Endothelial cell of umbilical vein (primary cell): ENCODE results near the gene KDM2B.

GRCh38 chr12:121419908-121420448 is 20.1 kb downstream of the RNF34 start:
- PRO-cap, result no peak
CAGE:
- cytosol, long polyA minus RNA, result no peak
- cytosol, long polyA plus RNA, result no peak
- long polyA plus RNA, result no peak
- nucleus, long polyA minus RNA, result no peak
- nucleus, long polyA plus RNA, result no peak

DNA sequence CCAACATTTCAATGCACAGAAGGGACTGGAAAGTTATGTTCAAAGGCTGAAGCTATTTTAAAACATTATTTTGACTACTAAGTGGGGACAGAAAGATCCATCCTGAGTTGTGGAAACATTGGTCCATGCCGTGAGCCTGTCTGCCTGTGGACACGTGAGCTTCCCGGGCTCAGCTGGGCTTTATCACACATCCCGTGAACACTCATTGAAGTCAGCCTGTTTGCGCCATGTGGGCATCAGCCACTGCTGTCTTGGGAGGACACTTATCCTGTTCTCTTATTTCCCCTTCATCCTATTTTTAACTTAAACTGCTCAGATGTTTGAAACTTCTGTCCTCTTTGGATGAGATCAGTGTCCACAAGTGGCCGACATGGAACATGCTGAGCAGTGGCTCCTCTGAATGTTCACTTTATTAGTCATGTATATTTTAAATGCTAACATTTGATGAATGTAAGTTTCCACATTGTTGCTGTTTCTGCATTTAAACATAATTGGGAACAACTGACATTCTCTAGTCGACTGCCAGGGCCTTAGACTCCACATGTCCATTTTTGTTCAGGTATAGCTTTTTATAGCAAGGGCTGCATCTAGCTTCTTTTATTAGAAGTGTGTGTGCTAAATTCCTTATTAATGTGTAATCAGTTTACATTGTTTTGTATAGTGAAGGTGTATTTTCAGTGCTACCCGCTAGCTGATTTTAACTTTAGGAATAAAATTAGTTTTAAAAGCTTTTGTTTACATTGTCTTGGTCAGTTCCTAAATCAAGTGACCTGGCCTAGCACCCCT is 23.9 kb downstream of the RNF34 start:
- PRO-cap, result no peak
CAGE:
- cytosol, long polyA minus RNA, result no peak
- cytosol, long polyA plus RNA, result no peak
- long polyA plus RNA, result no peak
- nucleus, long polyA minus RNA, result no peak
- nucleus, long polyA plus RNA, result no peak

DNA sequence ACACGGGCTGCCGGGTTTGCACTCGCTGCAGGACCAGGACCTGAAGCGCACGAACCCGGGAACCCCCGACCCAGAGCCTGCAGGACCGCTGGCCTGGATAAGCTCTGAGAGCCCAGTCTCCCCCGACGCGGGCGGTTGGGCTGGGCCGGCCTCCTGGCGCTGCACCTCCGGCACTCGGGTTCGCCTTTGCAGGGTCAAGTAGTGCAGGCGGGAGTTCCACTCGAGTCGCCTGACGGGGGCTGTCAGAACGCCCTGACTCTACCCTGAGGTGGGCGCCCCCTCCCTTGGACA is 67.8 kb downstream of the RNF34 start:
- PRO-cap, result no peak
CAGE:
- cytosol, long polyA minus RNA, result no peak
- cytosol, long polyA plus RNA, result no peak
- long polyA plus RNA, result no peak
- nucleus, long polyA minus RNA, result no peak
- nucleus, long polyA plus RNA, result no peak

DNA sequence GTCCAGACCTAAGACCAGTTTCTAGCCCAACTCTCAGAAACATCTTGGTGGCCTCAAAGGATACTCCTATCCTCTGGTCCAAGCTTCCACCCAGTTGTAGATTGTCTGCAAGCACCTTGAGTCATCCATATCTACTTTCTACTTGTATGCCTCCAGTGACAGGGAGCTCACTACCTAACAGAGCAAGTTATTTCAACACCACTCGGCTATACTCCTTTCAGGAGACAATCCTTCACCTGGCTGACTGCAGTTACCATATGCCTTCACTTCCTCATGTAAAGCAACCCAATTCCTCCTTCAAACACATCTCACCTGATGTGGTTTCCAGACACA is 49.5 kb downstream of the KDM2B start:
- PRO-cap, result no peak
CAGE:
- cytosol, long polyA minus RNA, result no peak
- cytosol, long polyA plus RNA, result no peak
- long polyA plus RNA, result no peak
- nucleus, long polyA minus RNA, result no peak
- nucleus, long polyA plus RNA, result no peak

DNA sequence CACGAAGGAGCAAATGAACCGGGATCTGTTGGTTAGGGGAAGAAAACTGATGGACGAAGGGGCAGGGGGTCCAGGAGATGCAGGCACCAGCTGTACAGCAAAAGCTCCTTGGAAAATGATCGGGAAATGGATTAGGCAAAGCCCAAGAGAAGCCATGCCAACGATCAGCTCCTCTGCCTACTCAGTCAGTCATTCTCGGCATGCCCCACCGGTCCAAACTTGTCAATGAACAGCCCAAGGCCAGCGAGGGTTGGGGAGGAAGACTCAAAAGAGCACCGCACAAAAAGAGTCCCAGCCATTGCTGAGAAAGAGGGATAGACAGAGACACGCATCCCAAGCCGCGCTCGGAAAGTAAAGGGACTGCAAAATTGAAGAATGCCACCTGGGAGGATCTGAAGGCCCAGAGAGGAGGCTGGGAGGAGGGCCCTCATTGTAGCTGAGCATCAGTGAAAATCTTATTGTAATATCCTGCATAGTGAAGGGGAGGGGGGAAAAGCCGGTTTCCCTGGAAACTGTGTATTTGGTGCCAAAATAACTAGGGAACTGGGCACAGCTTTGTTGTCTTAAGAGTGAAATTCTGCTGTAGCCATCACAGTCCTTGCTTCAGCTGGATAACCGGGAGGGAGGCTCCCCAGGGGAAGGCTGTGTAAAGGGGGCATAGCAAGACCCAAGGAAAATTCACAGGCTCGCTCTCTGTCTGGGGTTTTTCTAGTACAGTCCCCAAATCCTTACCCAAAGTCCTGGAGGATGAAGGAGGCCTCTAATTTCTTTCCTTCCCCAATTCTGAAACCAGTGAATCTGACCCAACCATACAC is 4.7 kb downstream of the KDM2B start:
- PRO-cap, result no peak
CAGE:
- cytosol, long polyA minus RNA, result no peak
- cytosol, long polyA plus RNA, result no peak
- long polyA plus RNA, result no peak
- nucleus, long polyA minus RNA, result no peak
- nucleus, long polyA plus RNA, result no peak

- PRO-cap, result no peak
CAGE:
- cytosol, long polyA minus RNA, result no peak
- cytosol, long polyA plus RNA, result no peak
- long polyA plus RNA, result no peak
- nucleus, long polyA minus RNA, result no peak
- nucleus, long polyA plus RNA, result no peak
These were observed 3.7 kb downstream of the KDM2B start for GRCh38 chr12:121576712-121577894.

DNA sequence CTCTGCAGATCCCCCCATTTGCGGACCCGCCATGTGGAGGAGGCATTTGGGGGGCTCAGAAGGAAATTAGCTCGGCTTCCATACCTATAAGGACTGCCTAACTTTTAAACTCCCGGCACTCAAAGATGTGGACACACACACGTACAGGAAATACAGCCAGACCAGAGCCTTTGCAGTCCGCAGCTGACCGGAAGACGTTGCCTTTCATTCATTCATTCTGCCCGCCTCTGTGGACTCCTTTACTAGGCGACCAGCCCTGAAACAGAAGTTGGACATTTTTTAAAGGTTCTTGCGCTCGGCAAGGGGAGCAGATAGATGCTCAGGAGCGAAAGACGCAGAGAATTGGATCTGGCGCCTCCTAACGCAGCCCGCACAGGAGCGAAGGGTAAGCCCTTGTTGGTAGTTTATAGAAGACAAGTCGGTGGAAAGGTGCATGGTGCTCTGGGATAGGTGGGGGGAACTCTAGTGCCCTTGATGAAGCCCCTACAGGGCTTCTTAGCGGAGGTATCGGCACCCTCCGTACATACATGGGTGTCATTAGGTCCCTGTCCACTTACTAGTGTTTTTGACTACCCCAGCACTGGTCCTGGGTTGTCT is at the start of gene KDM2B:
Gene KDM2B (minus strand): TSS at position 145 of the 597 bp plus-strand sequence.
- PRO-cap, result bidirectional peak, plus-strand start at position 173 of the sequence, minus-strand start at position 127 of the sequence
CAGE:
- cytosol, long polyA minus RNA, result start-site peak on the minus strand centred at position 123 of the sequence, 64 bp wide, 26 reads
- cytosol, long polyA plus RNA, result start-site peak on the minus strand centred at position 127 of the sequence, 79 bp wide, 46 and 37 reads in 2 replicates
- long polyA plus RNA, result no peak
- nucleus, long polyA minus RNA, result no peak
- nucleus, long polyA plus RNA, result start-site peak on the minus strand centred at position 119 of the sequence, 101 bp wide, 89 and 107 reads in 2 replicates

- PRO-cap, result no peak
CAGE:
- cytosol, long polyA minus RNA, result no peak
- cytosol, long polyA plus RNA, result no peak
- long polyA plus RNA, result no peak
- nucleus, long polyA minus RNA, result no peak
- nucleus, long polyA plus RNA, result no peak
These were observed 29.3 kb upstream of the KDM2B start for GRCh38 chr12:121610145-121610468.

DNA sequence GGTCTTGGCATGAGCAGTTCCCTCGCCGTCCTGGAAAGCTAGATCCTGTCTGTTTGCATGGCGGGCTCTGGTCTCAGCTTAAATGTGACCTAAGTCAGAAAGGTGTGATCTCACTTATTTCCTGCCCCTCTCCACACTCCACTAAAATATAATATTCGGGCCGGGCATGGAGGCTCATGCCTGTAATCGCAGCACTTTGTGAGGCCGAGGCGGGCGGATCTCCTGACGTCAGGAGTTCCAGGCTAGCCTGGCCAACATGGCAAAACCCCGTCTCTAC is 44.2 kb upstream of the KDM2B start:
- PRO-cap, result no peak
CAGE:
- cytosol, long polyA minus RNA, result no peak
- cytosol, long polyA plus RNA, result no peak
- long polyA plus RNA, result no peak
- nucleus, long polyA minus RNA, result no peak
- nucleus, long polyA plus RNA, result no peak

- PRO-cap, result no peak
CAGE:
- cytosol, long polyA minus RNA, result no peak
- cytosol, long polyA plus RNA, result no peak
- long polyA plus RNA, result no peak
- nucleus, long polyA minus RNA, result no peak
- nucleus, long polyA plus RNA, result no peak
These were observed 39.2 kb downstream of the RHOF start for GRCh38 chr12:121754157-121754763.

DNA sequence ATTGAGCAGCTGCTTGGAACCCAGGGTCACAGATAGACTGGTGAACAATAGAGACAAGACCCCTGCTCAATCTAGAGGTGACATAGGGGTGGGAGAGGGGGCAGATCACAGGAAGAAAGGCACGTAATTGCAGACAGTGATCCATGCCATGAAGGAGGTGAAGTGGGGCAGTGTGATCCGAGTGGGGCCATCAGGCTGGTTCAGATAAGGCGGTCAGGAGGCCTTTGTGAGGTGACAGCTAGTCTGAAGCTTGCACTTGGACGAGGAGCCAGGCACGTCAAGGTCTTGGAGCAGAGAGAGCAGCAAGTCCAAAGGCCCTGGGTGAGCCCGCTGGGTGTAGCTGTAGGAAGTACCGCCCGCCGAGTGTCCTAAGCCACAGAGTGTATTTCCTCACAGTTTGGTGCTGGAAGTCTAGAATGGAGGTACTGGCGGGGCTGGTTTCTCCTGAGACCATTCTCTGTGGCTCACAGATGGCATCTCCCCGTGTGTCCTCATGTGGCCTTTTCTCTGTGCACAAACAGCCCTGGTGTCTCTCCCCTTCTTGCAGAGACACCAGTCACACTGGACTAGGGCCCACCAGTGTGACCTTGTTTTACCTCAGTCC is 23.6 kb downstream of the RHOF start:
- PRO-cap, result no peak
CAGE:
- cytosol, long polyA minus RNA, result no peak
- cytosol, long polyA plus RNA, result no peak
- long polyA plus RNA, result no peak
- nucleus, long polyA minus RNA, result no peak
- nucleus, long polyA plus RNA, result no peak

- PRO-cap, result no peak
CAGE:
- cytosol, long polyA minus RNA, result no peak
- cytosol, long polyA plus RNA, result no peak
- long polyA plus RNA, result no peak
- nucleus, long polyA minus RNA, result no peak
- nucleus, long polyA plus RNA, result no peak
These were observed 13.5 kb downstream of the SETD1B start for GRCh38 chr12:121816879-121818090.

DNA sequence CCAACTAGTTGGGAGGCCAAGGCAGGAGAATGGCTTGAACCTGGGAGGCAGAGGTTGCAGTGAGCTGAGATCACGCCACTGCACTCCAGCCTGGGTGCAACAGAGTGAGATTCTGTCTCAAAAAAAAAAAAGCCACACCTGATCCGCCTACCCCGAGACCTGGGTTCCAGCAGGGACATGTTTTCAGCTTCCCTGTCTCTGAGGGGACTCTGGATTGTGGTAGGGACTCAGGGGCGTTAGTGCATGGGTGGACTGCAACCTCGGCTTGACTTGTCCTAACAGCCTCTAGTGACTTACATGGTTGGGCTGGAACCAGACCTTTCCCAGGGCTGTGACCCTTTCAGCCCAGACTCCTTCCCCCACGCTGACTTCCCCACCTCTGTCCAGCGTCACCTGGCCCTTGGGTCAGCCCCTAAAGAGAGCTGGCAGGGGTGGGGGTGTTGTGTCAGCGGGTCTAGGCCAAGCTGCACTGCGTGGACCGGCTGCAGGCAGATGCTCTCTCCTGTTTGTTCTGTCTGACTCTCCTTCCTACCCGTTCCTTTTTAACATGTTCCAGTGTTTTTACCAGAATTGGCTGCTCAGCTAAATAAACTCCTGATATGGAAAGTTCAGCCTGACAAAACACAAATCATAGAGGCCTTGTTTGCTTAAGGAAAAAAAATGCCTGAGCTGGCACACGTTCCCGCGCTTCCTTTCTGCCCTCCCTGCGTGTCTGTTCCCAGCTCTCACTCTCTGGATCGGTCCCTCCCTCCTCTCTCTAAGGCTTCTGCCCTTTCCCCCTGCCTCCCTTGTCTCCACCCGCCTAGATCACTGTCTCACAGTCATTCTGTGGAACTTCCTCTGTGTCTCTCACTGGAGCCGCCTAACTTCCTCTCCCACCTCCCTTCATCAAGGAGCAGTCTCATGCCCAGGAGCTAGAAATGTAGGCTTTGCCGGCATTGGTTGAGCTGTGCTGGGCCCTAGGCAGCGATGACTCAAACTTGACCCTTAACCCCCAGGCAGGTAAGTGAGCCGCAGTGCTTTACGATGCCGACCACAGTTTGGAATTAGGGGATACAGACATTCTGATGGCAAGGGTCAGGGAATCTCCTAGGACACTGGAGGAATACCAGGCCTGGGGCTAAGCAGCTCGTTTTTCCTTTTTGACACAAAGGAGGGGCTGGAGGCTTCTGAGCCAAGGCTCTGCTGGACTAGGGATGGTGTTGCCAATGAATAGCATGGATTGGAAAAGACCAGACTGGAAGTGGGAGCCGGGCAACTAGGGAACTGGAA is 15.6 kb upstream of the MLXIP start:
- PRO-cap, result unidirectional peak, plus-strand start at position 440 of the sequence; bidirectional peak, plus-strand start at position 695 of the sequence, minus-strand start at position 517 of the sequence
CAGE:
- cytosol, long polyA minus RNA, result start-site peak on the plus strand centred at position 875 of the sequence, 41 bp wide, 10 reads
- cytosol, long polyA plus RNA, result no peak
- long polyA plus RNA, result no peak
- nucleus, long polyA minus RNA, result start-site peak on the plus strand centred at position 864 of the sequence, 109 bp wide, 239 reads; start-site peak on the plus strand centred at position 1,117 of the sequence, 159 bp wide, 18 reads
- nucleus, long polyA plus RNA, result no peak

- PRO-cap, result no peak
CAGE:
- cytosol, long polyA minus RNA, result no peak
- cytosol, long polyA plus RNA, result no peak
- long polyA plus RNA, result no peak
- nucleus, long polyA minus RNA, result no peak
- nucleus, long polyA plus RNA, result no peak
These were observed 6.3 kb upstream of the MLXIP start for GRCh38 chr12:122072057-122072887.

GRCh38 chr12:122077011-122077625 is 1.4 kb upstream of the MLXIP start:
- PRO-cap, result no peak
CAGE:
- cytosol, long polyA minus RNA, result no peak
- cytosol, long polyA plus RNA, result no peak
- long polyA plus RNA, result no peak
- nucleus, long polyA minus RNA, result no peak
- nucleus, long polyA plus RNA, result no peak

DNA sequence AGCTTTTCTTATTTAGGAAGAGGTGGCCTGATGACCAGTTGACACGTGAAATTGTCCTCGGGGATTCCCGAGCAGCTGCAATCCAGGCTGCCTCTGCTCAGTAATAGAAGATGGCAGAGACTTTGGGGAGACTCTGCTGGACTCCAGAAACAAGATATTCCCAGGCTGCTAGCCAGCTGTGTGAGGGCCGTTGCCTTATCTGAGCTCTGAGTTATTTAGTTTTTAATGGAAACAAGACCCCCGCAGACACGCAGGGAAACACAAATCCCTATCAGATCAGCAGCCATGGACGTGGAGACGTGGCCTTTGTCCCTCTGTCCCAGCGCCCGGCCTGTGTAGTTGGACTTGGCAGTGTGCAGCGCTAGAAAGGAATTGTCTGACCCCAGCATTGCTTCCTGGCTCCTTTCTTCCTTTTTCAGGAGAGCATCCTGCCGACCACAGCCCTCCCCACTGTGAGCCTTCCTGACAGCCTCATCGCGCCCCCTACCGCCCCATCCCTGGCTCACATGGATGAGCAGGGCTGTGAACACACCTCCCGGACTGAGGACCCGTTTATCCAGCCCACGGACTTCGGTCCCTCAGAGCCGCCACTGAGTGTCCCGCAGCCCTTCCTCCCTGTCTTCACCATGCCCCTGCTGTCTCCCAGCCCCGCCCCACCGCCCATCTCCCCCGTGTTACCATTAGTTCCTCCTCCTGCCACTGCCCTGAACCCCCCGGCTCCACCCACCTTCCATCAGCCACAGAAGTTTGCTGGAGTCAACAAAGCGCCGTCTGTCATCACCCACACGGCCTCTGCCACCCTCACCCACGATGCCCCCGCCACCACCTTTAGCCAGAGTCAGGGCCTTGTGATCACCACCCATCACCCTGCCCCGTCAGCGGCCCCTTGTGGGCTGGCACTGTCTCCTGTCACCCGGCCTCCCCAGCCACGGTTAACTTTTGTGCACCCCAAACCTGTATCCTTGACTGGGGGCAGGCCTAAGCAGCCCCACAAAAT is 40.8 kb downstream of the IL31 start:
- PRO-cap, result no peak
CAGE:
- cytosol, long polyA minus RNA, result no peak
- cytosol, long polyA plus RNA, result no peak
- long polyA plus RNA, result no peak
- nucleus, long polyA minus RNA, result no peak
- nucleus, long polyA plus RNA, result no peak

GRCh38 chr12:122279277-122279691 is 13.0 kb upstream of the VPS33A start:
- PRO-cap, result no peak
CAGE:
- cytosol, long polyA minus RNA, result no peak
- cytosol, long polyA plus RNA, result no peak
- long polyA plus RNA, result no peak
- nucleus, long polyA minus RNA, result no peak
- nucleus, long polyA plus RNA, result no peak

DNA sequence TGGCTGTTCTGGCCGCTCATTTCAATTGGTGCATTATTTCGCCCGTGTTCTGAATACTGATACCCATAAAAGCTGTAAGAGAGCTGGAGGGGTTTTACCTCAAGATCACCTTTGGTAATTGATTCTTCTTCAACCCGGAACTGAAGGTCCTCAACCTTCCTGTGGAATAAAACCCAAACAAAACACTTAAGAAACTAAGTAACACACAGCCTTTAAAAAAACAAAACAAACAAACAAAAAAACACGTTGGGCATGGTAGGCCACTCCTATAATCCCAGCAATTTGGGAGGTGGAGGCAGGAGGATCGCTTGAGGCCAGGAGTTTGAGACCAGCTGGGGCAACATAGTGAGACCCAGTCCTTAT is 69.9 kb downstream of the CLIP1 start:
- PRO-cap, result no peak
CAGE:
- cytosol, long polyA minus RNA, result start-site peak on the minus strand centred at position 145 of the sequence, 25 bp wide, 106 reads
- cytosol, long polyA plus RNA, result no peak
- long polyA plus RNA, result no peak
- nucleus, long polyA minus RNA, result no peak
- nucleus, long polyA plus RNA, result no peak

- PRO-cap, result no peak
CAGE:
- cytosol, long polyA minus RNA, result no peak
- cytosol, long polyA plus RNA, result no peak
- long polyA plus RNA, result no peak
- nucleus, long polyA minus RNA, result no peak
- nucleus, long polyA plus RNA, result no peak
These were observed 27.9 kb downstream of the CLIP1 start for GRCh38 chr12:122394501-122395088.

- PRO-cap, result no peak
CAGE:
- cytosol, long polyA minus RNA, result no peak
- cytosol, long polyA plus RNA, result no peak
- long polyA plus RNA, result no peak
- nucleus, long polyA minus RNA, result no peak
- nucleus, long polyA plus RNA, result no peak
These were observed 27.1 kb downstream of the CLIP1 start for GRCh38 chr12:122395266-122395938.